ENCODE measurements around a stretch of chr17.

GRCh38 chr17:82815101-82815806 lies 24.6 kb downstream of the ZNF750 start:
- PRO-cap, result no peak
- RRBS, result no CpG with 5 or more reads among the region's 17 CpGs

DNA sequence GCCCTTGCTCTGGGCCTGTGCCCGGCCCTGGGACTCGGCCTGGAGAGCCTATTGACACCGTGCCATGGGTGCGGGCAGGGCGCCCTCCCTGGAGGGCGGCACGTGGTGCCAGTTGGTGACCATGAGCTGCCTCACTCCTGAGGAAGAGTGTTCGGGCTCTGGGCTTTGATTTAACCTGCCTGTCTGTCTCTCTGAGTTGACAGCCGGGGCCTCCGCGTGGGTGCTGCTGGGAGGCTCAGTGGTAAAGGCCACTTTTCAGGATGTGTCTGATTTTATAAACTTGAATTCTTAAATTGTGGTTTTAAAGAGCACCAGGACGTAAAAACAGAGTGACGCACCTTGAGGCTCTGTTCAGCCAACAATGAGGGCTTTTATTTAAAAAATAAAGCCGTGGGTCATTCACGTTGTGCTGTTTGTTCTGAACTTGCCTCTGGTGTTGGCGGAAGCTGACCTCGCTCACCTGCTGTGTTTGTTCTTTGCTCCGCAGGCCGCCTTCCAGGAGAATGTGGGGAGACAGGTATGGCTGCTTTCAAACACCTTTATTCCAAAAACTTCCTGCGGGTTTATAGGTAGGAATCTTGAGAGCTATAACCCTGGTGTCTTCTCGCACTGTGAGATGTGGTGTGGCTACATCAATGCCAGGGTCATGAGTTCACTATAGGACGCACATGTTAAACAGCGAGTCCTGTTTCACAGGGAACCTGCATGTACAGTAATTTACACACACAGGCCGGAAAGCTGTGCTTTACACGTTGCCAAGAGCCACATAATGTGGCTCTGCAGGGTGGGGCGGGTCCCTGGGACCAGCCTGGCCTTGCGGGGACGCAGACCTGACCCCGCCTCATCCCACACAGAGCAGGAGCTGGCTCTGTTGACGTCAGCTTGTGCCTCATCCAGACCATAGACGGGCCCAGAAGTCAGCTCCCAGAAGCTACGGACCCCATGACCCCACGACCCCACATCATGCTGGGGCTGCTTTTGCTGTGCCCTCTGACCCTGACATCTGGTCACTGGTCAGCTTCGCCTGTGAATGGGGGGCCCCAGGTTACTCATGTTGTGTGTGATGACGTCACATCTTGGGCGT lies 49.7 kb upstream of the ZNF750 start:
- PRO-cap, result no peak
- RRBS, result no CpG with 5 or more reads among the region's 36 CpGs

DNA sequence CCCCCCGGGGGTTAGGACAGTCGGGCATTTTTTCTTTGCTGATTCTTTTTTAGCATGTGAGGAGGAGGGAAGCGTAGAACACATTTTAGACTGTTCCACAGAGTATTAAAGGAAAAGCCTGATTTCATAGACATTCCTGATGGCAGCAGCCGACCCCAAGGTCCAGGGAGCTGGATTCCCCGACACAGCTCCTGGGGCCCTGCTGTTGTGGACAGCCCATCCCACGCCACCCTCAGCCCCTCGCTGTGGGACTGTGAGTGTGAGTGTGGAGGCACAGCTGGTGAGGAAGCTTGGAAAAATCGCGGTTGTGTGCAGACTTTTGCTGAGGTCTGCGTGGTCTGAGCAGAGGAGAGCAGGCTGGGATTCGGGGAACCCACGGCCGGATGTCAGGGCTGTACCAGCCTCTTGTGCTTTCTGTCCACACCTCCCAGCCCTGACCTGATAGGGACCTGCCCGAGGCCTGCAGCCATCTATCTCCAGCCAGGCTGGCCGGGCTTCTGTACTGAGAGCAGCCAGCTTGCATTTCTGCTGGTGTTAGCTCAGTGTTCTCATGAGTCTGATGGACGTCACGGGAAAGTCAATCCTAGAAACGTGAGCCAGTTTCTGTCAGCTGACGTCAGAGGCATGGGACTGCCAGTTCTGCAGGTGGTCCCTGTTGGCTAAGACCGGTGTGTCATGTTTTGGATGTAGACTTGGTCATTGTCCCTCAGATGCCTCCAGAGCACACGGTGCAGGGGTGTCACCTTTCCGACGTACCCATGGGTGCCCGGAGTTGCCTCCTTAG lies 72.7 kb upstream of the ZNF750 start:
- PRO-cap, result no peak
- RRBS, result 84% methylated on average over 5 of the region's 24 CpGs

- PRO-cap, result bidirectional peak, plus-strand start at chr17:83080920, minus-strand start at chr17:83080851; bidirectional peak, plus-strand start at chr17:83081150, minus-strand start at chr17:83081026
- RRBS, result 2% methylated on average over 36 of the region's 93 CpGs
These were observed 1.2 kb downstream of the METRNL start for GRCh38 chr17:83080470-83081105.

DNA sequence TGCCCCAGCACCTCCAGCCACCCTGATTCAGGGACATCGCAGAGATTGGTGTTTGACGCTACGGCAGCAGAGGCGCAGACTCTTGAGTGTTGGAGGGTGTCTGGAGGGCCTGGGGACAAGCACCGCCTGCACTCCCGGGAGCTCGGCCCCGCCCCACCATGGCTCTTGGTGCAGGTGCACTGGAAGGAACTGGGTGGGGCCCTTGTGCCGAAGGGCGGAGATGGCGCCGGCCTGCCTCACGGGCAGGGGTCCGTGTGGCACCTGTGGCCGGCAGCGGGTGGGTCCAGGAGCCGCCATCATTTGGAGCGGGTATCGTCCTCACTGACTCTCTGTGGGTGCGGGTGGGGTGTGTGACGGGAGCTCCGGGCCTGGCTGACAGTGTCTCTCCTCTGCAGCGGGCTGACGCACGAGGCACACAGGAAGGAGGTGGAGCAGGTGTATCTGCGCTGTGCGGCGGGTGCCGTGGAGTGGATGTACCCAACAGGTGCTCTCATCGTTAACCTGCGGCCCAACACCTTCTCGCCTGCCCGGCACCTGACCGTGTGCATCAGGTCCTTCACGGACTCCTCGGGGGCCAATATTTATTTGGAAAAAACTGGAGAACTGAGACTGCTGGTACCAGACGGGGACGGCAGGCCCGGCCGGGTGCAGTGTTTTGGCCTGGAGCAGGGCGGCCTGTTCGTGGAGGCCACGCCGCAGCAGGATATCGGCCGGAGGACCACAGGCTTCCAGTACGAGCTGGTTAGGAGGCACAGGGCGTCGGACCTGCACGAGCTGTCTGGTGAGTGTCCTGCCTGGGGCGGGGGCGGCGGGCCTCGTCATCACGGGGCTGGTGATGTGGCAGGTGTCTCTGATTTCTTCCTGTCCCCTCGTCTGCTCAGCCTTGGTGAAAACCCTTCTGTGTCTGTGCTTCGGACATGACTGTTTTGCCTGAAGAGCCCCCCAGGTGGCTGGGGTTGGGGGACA lies 5.4 kb downstream of the METRNL start:
- PRO-cap, result no peak
- RRBS, result 57% methylated on average over 23 of the region's 57 CpGs

- PRO-cap, result no peak
- RRBS, result no CpG with 5 or more reads among the region's 21 CpGs
These were observed 28.5 kb downstream of the METRNL start for GRCh38 chr17:83107737-83108537.

GRCh38 chr17:83108538-83108833 lies 29.1 kb downstream of the METRNL start:
- PRO-cap, result no peak
- RRBS, result no CpG with 5 or more reads among the region's 14 CpGs

Measured in kidney (tissue), 2 donors.